Cardiac septum (tissue), 1 donor: ENCODE measurements around a stretch of chr16.

- PRO-cap = no peak
These were observed 5.2 kb downstream of the CRISPLD2 start for GRCh38 chr16:84825000-84825429.

DNA sequence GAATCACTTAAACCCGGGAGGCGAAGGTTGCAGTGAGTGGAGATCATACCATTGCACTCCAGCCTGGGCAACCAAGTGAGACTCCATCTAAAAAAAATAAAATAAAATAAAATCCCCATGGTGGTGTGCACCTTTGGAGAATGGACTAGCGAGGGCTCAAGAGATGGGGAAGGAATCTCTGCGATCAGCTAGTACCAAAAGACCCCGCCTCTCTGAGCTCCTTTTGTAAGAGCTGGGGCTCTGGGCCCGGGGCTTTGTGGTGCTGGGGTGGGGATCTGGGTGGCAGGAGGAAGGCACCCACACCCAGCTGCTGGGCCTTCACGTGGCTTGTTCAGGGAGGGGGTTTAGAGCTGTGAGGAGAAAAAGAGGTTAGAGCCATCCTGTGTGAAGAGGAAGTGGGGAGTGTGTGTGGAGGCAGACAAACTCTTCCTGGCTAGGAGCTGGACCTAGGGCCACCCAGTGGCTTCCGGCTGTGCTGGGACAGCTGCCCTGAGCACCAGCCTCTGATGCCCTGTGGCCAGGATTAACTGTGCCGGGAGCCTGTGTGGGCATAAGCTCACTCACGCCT lies 7.6 kb downstream of the CIBAR2 start:
- PRO-cap = no peak

DNA sequence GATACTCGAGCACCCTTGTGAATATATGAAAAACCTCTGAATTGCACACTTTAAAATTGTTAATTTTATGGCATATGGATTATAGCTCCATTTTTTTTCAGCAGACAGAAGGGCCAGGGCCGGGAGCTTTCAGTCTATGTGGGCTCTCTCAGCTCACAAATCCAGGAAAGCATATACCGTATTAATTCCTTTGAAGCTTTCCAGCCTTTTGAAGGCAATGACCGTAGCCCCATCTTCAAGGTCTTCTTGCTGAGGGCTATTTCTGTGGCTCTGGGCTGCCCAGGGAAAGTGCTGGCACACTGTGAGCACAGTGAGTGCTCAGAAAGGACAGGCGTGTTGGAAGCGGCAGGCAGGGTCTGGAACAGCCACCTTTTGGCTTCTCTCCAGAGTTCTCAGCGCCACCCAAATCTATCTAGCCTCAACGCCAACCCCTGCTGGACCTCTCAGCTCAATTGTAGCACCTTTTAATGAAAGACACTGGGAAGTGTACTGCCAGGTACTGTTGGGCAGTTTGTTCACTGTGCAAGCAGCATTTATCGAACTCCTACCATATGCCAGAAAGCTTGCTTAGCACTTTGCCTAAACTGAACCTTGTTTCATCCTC lies 13.3 kb upstream of the CIBAR2 start:
- PRO-cap = no peak

- PRO-cap = no peak
These were observed 40.3 kb upstream of the CIBAR2 start for GRCh38 chr16:85152557-85153006.

DNA sequence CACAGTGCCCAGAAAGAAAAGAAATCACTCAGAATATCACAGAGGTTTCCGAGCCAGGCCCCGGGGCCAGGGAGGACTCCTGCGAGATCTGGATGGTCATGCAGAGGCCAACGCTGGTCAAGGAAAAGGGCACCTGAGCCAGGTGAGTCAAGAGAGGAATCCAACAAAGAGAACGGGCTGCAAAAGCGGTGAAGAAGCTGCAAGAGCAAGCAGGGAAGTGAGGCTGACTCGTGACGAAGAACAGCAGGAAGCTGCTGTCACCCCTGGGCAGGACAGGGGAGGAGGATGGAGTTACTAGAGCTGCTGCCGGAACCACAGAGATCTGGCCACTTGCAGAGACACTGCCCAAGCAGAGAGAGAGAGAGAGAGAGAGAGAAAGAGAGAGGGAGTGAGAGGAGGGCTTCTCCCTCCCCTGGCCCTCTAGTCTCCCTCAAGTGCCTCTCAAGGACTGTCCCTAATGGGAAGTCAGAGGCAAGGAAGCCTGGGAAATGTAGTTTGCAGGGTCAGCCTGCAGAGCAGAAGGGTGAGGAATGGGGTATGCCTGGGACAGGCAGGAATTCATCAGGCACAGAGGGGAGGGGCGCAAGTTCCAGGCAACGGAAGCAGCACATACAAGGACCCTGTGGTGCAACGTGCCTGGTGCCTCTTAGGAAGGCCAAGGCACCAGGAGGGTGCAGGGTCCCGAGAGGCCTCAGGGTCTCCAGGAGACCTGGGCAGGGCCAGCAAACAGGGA lies 45.6 kb upstream of the CIBAR2 start:
- PRO-cap = unidirectional peak, minus-strand start at position 428 of the sequence

GRCh38 chr16:85187050-85187421 lies 74.8 kb upstream of the CIBAR2 start:
- PRO-cap = bidirectional peak, plus-strand start at chr16:85187330, minus-strand start at chr16:85187219

- PRO-cap = unidirectional peak, minus-strand start at chr16:85202909
These were observed 90.4 kb upstream of the CIBAR2 start for GRCh38 chr16:85202512-85203265.

DNA sequence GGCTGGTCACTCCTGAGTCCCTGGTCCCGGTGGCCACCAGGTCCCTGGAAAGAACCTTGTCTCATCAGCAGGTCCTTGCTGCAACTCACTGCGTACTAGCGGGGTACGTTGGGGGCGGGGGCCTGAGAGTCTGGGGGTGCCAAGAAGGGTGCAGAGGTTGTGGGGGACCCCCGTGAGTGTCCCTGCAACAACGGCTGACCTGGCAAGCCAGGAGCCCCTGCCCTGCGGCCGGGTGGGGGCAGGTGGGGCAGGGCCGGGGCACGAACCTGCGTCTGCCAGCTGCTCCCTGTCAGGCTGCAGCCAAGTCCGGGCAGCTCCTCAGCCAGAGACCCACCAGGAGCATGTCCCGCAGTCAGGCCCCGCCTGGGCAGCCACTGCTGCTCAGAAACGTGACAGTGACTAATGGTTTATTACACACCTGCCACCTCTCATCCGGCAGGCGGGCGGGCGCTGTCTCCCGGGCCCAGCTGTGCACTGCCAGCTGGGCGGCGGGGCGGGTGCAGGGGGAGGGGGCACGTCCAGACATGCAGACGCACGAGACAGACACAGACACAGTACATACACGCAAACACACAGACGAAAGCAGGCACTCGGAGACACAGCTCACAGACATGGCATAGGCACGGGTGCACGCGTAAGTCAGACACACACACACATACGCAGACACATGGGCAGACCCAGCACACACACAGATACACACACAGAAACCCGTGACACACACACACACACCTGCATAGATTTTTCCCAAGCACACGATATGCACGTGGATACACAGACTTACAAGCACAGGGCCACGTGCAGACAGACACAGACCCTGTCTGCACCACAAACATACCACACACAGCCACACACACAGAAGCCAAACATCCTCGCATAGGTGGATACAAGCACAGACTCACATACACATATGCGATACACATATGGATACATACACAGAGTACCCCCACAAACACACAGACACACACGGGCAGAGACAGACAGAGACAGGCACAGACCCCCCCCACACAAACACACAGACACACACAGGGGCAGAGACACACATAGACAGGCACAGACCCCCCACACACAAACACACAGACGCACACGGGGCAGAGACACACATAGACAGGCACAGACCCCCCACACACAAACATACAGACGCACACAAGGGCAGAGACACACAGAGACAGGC lies 248.3 kb upstream of the CIBAR2 start:
- PRO-cap = no peak

GRCh38 chr16:85465845-85466389 lies 147.2 kb upstream of the GSE1 start:
- PRO-cap = no peak

GRCh38 chr16:85488160-85488788 lies 124.8 kb upstream of the GSE1 start:
- PRO-cap = no peak

DNA sequence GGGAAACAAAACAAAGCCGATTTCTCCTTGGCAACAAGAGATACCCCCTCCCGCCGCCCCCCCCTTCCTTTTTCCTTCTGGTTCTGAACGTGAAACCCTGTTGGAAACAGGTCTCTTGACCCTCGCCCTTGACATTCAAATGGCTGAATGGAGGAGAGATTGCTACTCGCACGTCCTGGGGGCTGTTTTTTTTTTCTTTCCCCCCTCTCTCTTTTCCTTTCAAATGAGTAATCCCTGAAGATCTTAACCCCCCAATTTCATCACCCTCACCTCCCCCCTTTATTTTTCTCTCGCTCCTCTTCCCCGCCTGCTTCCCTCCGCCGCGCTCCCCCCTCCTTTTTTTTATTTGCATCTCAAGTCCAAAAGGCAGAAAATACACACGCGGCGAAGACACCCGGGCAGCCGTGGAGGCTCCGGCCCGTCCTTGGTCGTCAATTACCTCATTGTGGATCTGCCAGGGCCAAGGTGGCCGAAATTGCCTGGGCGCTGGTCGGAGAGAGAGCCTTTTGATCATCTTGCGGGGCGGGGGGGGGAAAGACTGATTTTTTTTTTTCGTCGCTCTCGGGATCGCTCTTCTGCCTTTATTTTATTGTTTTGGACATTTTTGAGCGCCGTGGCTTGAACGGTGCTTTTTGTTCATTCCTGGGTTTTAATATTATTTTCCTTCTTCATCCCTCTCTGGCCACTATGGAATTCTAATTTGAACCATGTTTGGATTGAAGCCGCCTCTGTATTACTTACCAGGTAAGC lies 57.3 kb upstream of the GSE1 start:
- PRO-cap = bidirectional peak, plus-strand start at position 138 of the sequence, minus-strand start outside the sequence; unidirectional peak, plus-strand start at position 378 of the sequence; unidirectional peak, minus-strand start at position 437 of the sequence

DNA sequence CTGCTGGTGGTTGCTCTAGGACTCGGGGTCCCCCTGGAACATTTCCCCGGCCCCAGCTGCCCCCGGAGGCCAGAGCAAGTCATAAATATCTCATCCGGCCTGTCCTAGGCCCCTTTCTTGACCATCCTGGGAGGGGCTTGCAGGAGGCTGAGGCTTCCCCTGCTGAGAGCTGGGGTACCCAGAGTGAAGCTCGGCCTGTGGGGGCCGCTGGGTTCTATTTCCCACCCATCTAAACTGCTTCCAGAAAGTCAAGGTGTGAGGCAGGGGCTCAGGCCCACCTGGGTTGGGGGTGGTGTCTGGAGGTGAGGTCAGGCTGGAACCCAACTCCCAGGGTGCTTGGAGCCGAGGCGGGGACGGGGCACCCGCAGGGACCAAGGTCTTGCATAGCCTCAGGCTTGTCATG lies 51.5 kb upstream of the GSE1 start:
- PRO-cap = no peak

DNA sequence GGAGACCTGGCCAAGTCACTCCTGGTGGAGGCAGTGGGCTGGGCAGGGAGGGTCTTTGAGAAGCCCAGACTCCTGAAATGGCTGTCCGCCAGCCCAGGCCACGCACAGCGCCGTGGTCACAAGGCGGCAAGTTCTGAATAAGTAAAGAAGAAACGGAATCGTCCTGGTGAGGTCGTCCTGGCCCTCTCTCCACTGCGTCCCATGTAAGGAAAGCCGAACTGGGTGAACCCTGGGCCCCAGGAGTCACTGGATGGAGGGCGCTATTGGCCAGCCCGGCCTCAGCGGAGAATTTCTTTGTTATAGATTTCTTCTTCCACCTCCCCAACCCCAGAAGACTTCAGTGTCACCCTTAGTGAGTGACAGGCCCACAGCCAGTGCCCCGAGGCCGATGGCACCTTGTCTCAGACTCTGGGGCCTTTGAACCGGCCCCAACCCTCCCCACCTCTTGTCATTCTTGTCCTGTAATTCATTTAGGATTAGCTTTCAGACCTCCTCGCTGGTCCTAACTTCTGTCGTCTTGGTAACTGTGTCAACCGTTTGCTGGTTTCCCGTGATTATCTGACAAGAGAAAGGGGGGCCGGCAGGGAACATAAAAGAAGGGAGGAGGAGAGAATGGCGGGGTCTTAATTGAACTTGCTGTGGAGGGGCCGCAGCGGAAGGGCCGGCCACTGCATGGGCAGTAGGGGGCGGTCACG lies 46.7 kb upstream of the GSE1 start:
- PRO-cap = no peak

DNA sequence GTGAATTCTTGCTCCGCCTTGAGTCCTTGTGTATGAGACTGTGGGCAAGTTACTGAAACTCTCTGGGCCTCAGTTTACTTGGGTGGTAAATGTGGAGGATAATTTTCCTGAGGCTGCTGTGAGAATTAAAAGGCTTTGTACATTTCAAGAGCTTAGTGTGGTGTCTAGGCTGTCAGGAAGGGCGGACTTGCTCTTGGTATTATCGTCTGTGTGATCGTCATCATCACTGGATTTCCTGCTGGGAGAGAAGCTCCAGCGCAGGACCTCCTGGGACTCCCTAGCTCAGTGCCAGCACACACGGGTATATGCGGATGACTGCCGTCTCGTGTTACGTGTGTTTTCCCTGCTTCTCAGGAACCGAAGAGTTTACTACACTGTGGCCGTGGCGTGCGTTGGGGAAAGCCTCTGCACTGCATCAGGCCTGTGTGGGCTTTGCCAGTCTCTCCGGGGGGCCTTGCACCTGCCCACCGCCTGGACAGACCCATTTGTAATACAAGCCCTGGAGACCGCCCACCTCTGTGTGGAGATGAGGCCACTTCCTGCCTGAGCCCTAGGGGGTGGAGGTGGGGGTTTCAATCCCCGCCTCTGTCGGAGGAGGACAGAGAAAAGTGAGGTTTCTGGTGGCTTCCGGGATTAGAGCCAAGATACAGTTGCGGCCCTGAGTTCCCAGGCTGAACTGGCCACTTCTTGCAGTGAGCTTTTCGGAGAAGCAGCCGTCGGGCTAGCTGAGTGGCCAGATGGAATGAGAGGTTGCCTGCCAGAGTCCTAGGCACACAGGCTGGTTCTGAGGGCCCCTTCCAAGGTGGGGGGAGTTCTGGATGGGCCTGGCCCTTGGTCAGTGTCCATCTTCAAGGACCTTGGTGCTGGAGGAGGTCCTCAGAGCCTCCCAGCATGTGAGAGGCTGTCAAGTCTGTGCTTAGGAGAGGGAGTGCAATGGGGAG lies 43.5 kb upstream of the GSE1 start:
- PRO-cap = no peak

DNA sequence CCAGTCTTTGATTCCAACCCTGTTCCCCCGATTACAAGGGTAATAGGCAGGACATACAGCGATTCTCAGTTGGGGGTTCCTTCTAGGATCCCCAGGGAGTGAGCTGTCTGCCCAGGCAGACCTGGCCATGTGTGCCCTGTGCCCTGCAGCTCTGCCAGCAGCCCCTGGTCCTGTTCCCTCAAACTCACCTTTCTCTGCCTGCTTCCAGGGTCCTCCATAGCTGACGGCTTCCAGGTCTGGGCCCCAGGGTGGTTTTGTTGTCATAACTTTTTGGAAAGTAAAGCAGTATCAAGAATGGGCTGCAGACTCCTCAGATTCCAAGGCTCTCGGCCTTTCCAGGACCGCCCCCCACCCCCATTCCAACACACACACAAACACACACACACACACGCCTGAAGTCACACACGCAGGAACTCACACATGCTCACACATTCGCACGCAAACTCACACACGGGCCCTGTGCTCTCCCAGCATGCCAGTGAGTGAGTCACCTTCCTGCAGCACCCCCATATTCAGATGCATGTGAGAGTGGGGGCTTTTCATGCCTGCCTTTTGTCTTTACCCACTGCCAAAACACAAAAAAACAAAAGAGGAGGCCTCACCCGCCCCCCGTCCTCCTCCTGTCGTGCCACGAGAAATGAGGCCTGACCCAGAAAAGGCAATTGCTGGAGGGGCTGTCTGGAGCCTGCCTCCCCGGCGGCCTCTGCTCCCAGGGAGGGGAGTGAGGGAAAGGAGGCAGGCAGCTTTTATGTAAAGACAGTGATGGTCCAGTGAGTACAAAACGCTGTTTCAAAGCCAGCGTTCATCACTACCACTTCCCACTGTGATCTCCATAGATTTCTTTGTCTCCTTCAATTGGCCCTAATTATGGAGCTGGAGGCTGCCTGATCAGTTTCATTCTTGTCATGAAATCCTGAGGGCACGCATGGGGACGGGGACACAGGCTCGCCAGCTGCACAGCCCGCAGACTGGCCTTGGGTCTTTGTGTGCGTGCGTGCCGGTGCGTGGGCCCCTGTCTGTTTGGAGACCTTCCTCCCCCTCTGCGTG lies 29.6 kb upstream of the GSE1 start:
- PRO-cap = no peak

DNA sequence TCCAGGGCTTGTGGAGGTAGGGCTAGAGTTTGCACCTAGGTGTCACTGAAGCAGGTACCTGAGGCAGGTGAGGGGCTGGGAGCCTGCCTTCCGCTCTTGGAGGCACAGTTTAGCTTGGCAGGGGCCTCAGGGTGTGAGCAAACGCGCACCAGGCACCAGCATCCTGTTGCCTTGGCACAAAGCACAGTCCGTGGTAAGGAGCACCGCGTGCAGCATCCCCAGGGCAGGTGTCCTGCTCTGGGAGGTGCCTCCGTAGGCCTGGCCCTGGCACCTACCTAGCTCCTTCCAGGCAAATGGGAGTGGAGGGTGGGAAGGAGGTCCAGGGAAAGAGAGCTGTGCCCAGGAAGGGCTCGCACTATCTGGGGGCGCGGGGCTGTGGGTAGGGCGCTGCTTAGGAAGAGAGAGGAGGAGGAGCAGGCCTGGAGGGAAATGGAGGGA lies 3.1 kb upstream of the GSE1 start:
- PRO-cap = no peak

DNA sequence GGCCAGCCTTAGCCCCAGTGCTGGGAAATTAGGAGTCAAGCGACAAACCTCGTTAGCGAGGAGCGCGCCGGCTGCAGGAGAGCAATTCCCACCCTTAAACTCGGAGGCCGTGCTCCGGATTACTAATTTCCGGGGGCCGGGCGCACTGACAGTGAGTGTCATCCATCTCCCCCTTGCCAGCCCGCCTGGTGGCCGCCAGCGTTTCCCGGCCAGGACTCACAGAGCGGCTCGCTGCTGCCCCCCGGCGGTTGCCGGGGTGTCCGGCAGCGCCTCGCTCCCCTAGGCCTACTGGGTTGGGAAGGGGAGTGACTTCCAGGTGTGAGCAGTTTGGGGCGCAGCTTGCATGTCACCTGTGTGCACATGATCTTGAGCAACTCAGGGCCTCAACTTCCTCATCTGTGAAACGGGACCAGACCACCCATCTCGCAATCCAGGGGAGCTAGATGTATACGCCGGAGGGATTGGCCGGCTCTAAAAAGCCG lies 2.6 kb upstream of the GSE1 start:
- PRO-cap = no peak

DNA sequence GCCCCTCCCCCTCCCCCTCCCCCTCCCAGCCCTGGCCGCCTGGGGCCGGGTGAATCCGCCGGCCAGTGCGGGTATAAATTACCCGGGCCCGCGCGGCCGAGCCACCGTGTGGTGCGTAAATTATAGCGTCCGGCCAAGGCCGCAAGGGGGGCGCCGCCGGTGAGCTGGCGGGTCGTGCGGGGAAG lies 1.9 kb upstream of the GSE1 start:
- PRO-cap = no peak

- PRO-cap = bidirectional peak, plus-strand start at chr16:85611922, minus-strand start at chr16:85611802; bidirectional peak, plus-strand start at chr16:85612302, minus-strand start at chr16:85612200
These were observed 1.3 kb upstream of the GSE1 start for GRCh38 chr16:85611491-85612552.

DNA sequence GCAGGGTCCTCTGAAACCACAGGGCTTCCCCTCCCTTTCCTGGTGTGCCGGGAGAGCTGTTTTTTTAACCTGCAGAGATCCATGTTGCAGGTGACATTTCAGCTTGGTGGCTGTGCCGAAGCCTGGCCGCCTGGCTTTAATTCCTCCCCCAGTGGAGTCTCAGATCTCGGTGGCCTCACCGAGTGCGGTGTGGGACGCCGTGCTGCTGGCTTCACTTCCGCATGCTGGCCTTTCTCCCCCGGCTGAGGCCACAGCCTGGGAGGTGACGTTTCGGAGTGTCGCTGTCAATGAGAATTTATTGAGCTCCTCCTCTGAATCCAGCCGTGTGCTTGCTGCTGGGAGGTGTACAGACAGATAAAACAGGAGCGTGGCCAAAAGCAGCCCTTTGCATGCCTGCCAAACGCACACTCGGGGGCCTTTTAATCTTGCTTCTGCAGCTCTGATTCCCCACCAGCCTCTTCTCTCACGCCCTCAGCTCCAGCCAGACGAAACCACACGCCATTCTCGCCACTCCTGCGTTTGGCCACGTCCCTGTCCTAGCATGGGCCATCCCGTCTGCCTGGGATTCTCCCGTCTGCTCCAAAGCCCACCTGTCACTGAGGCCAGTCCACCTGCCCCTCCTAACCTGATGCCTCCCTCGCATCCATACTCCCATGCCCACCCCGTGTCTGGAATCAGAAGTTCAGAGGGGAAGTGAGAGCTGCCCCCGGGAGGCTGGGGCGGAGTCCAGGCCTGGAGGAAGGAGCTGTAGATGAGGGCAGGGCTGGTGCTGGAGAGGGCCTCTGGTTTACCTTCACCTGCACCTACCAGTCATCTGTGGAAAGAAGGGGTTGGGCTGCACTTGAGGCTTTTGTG lies 3.7 kb downstream of the GSE1 start:
- PRO-cap = no peak